CD14-positive monocyte (primary cell): Measurements from ENCODE around the genes FAM151A and BSND.

DNA sequence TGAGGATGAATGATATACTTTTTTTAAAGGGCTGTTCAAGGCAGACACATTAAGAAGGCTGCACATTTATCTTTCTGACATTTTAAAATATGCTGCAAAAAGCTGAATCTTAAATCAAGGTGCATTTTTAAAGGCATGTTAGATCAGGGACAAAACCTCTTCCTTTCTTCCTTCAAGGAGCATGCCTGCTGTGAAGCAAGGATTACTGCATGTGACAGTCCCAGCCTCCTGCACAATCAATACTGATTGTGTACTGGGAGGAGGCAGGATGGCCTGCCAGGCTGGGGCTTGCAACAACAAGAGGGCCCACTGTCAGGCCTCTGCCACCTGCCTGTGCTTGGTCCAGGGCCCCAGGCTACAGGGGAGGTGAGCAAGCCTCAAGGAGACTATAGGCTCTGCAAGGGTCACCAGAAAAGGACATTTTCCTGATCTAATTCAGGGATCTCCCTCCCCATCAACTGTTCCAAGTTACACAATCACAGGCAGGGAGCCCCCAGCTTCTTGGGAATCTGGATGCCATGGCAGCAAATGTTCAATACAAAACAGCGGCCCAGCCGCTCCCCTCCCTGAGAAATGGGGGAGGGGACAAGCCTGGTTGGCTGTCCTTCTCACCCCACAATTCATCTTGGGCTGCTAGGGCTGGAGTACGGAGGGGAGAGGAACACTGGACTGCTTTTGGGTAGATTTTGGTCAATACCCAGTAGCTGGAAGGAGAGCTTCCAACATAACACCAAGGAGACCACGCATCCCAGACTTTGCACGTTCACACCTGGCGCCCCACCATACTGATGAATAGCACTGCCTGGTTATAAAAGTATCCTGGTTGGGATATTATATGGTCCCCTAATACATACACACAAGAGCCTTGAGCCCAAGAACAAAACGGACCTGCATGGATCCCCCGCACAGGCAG, 129.5 kb downstream of the MRPL37 start:
- CAGE, long polyA plus RNA: no peak

GRCh38 chr1:54342056-54343319, 142.5 kb downstream of the MRPL37 start:
- CAGE, long polyA plus RNA: no peak

DNA sequence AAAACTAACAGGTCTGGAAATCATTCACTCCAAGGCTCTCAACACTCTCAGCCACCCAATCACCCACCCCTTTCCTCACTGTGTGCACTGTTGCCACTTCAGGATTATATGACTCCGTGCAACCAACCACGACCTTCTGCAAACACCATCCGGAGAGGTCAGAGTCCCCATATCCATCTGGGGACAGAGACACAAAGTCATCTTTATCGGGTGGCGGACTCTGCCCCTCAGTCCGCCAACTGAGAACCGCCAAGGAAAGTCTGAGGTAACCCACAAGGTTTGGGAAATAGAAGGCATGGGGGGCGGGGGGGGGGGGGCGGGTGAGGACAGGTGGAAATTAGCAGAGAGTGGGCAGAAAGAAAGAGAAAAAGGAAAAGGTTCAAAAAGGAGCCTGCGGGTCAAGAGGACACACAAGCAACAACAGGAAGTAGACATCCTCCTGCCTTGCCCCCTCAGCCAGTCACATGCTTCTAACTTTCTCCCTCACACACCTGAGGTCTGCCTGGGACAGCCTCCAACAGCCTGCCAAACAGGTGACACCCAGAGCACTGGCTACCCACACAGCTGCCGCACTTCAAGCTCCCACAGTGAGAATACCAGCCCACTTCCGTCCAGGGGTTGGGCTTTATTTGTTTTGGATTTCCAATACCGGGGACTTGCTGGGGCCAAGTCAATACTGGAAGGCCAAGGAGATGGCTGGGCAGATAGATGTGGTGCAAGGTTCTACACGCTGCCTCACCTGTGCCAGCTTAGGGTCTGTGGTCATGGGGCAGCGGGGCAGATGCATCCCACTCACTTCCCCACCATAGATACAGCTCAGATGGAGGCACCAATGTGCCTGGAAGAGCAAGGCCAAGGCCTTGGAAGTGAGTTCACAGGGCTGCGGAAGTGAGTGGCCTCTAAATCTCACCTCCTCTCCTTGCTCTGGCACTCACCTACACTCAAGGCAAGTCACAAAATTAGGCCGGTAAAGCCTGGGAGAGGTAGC, 148.3 kb downstream of the MRPL37 start:
- CAGE, long polyA plus RNA: no peak

GRCh38 chr1:54464268-54465016, 83.6 kb upstream of the ACOT11 start:
- CAGE, long polyA plus RNA: no peak

- CAGE, long polyA plus RNA: no peak
These were observed 67.6 kb upstream of the ACOT11 start for GRCh38 chr1:54480293-54480954.

GRCh38 chr1:54623192-54623916, at the start of gene FAM151A:
Gene FAM151A, minus strand, starts transcription at chr1:54623525.
- CAGE, long polyA plus RNA: no peak

GRCh38 chr1:54668687-54668944, 27.0 kb downstream of the MROH7 start:
- CAGE, long polyA plus RNA: no peak

DNA sequence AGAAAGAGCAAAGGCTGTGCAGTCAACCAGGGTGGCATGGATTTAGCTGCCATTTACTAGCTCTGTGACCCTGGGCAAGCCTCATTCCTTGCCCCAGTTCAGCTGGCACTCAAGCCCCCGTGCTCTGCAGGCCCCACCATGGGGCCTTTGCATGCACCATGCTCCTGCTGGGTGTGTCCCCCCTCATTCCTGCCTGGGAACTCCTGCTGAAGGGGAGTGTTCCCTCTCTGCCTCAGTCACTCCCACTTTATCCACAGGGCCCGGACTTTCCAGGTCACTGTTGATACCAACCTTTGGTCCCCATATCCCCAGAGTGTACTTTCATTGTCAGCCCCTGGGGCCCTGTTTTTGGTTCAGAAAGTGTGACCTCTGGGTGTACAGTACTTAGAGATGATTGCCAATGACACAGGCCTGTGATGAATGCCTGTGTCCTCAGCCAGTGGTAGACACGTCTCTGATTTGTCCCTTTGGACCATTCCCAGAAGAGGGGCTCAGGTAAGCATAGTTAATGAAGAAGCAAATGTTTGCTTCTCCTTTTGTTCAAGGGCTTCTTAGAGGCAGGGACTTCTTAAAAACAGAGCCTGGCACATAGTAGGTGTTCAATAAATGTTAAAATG, 2.9 kb downstream of the TTC22 start:
- CAGE, long polyA plus RNA: no peak

- CAGE, long polyA plus RNA: no peak
These were observed 35.6 kb downstream of the DHCR24 start for GRCh38 chr1:54851152-54852079.

DNA sequence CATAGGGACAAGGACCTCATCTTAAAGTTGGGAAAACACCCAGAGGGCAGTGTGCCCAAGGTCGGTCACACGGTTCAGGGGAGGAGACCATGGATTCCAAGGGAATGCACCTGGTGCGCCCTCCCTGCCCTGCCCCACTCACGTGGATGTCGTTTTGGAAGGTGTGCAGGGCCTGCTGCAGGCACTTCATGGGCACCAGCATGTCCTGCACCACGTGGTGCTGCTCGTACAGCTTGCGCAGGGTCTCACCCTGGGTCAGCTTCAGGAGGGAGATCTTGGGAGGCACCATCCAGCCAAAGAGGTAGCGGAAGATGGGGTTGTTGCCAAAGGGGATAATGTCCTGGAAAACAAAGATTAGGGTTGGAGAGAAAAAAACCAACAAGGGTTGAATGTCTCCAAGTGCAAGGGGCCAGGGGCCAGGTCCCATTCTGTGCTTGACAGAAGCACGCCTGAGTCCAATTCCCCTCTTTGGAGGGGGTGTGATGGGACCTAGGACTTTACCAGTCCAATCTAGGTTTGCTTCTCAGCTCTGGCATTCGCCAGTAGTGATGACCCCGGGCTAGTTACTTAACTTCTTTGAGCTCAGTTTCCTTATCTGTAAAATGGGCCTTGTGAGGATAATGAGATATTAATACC, 33.0 kb downstream of the DHCR24 start:
- CAGE, long polyA plus RNA: no peak

GRCh38 chr1:54884813-54885930, 1.8 kb downstream of the DHCR24 start:
- CAGE, long polyA plus RNA: no peak

DNA sequence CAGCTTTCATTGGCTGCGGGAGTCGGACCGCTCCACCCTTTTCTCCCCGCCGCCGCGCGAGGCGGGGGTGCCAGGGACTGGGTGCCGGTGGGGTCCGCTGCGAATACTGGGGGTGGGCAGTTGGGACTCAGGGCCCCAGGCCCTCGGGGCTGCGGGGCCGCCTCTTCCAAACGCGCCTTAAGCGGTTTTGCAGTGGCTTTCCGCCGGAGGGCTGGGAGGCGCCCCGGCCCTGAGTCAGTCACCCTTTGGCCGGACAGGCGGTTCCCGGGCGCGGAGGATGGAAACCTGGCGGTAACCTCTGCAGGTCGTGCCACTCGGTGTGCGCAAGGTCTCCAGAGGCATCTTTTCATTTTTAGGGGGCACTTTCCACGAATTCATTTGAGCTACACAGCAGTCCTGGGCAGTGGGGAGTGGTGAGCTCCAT, 349 bp upstream of the DHCR24 start:
- CAGE, long polyA plus RNA: no peak

DNA sequence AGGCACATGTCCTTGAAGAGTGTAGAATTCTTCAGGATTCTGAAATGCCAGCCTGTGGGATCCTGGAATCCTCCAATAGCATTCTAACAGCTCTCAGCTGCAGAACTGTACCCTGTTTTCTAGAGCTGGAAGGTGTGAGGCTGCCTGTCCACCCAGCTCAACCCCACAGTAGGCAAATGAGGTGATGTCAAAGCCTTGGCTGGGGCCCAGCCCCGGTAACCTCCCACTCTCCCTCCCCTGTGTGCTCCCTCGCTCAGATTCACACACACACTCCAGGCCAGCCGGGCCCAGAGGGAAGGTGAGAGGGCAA, at the start of gene BSND:
TSS of gene BSND (plus strand) at position 290 of the 310 bp plus-strand sequence.
- CAGE, long polyA plus RNA: no peak

- CAGE, long polyA plus RNA: no peak
These were observed 16.8 kb downstream of the PCSK9 start for GRCh38 chr1:55056142-55056618.

DNA sequence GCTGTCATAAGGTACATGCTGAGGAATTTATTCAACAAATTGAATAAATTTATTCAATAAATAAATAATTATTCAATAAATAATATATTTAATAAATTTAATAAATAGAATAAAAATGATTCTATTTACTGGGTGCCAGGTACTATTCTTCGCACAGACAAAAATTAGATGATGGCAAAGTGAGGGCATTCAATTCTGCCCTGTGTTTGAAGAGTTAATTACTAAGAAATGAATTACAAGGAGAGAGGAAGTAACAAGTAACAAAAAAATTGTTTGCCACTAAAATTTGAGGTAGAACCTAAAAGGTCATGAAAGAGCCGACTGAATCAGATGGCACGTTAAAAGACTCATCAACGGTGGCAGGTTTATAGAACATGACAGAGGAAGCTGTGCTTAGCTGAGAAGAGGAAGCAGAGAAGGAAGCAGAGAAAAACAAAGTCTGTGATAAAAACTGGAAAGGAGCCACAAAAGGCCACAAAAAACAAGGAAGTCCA, 2.2 kb upstream of the USP24 start:
- CAGE, long polyA plus RNA: no peak

DNA sequence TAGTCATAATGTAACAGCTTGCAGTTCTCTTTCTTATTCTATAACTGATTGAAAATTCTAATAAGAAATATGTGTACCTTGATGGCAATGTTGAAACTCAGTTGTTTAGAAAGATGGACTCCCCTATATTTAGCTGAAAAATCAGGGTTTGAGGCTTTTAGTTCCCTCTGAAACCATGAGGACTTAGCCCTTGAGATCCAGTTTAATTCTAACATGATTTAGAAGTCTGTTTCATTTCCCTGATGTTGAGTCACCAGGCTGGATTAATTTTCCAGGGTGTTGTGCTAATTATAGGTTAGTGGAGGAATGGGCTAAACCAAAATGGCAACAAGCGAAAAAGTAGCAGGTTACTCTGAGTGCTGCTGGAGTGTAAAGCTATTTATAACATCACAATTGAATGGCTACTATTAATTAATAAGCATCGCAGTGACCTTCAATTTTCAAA, 15.4 kb upstream of the USP24 start:
- CAGE, long polyA plus RNA: no peak

DNA sequence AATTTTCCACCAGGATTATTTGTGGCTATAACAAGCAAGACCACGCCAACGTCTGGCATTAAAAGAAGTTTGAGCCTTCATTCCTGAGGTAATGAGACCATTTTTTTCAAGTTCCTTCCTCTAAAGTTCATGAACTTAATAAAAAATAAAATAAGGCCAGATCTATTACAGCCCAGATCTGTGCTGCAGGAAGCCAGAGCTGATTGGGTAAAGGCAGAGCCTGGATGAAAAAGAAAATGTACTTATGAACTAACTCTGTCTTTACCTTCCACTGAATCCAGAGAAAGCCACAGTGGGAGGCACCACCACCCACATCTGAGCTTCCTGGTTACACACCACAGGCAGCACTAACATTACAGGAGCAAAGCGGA, 293.7 kb downstream of the PLPP3 start:
- CAGE, long polyA plus RNA: no peak

DNA sequence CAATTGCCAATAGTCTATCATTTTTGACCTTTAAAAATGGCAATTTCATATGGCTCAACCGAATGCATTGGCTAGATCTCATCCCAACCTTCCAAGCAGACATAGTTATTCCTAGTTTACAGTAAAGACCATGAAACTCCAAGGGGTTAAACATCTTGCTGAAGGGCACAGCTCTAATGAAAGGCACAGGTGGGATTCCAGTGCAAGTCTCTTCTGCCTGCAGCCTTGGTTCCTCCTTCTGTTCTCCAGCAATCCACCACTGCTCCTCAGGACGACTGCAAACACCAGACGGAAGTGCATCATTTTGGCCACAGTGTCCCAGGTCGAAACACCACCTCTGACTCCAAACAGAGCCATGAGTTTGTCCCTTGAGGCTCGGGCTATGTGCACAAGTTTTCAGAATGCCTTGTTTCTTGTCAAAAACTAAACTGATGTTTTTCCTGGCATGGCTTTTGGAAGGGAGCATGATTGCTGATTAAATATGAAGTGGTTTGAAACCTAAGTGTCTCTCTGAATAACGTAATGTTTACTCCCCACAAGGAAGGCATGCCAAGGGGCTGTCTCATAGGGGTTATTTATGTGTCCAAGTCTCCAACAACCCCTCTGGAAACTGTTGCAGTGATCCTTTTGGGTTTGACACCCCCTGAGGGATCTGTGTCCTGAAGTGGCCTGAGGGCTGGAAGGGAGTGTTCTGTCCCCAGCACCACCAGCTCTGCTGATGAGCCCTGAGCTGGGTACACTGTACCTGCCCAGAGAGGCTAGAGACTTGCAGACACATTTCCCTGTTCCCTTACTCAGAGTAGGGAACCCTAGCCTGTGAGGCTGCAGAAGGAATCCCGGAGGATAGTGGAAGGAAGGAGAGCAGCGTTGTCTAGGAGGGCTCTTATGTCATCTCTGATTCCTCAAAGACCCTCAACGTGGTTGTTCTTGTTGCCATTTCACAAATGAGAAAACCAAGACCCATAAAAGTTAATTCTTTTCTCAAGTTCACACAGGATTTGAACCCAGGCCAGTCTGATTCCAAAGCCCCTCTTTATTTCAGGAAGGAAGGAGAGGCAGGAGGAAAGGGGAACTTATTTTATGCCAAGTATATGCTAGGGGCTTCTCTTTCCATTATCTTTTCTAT, 132.7 kb downstream of the PLPP3 start:
- CAGE, long polyA plus RNA: no peak

DNA sequence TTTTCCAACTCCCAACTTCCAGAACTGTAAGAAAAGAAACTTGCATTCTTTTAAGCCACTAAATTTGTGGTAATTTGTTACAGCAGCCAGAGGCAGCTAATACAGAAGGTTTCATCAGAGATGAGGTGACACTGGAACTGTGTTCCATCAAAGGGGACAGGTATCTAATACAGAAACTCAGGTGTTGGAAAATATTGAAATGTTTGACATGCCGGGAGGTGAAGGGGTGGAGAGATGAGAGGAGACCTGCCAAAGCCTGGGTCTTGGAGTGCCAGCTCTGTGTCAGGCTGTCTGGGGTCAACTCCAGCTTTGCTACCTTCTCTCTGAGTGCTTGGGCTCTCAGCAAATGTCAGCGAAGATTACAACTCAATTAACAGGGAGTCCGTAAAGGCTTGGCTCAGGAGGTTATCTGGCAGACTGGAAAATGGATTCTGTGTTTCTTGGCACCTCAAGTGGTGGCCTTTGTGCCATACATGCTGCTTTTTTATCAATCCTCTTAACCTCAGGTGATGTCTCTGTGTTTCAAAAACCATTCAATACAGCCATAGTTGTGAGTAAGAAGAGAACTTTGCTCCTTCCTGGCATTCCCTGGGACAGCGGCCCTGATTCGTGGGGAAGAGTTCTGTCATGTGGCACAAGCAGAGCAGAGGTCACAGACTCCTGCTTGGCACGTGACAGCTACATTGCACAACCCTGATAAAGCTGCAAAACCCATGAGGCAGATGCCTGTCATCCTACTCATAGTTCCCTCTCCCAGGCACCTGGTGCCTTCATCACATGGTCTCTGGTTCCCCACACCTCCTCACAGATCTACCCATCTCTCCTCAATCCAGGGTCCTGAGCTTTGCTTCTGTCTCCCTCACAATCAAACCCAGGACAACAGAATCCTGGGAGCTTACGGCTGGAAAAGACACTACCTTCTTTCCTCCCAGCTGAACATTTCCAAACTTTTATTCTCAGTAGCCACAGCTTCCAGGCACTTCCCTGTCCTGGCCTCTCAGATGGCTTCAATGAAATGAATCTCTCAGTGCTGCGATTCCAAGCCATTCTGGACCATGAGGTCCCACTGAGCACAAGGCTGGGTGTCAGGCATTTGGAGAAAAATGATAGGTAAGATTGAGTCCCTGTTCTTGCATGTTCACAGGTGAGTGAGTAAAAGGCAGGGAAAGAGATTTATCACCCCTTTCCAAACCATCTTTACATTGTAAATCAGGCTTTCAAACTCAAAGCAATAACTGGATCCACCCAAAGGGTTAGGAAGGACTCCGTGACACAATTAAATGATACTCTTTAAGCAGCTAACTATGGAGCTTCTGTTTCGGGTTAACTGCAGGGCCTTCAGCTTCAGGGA, 70.9 kb downstream of the PLPP3 start:
- CAGE, long polyA plus RNA: no peak

GRCh38 chr1:56519057-56519553, 60.3 kb downstream of the PLPP3 start:
- CAGE, long polyA plus RNA: no peak